ENCODE results near the genes MOSMO, SDR42E2, EARS2, ERN2 and CHP2.

- PRO-cap, result unidirectional peak, plus-strand start at chr16:22007683; bidirectional peak, plus-strand start at chr16:22008093, minus-strand start at chr16:22008066
Observed at GRCh38 chr16:22007376-22008611, at the start of gene MOSMO. TSS of gene MOSMO (plus strand) at chr16:22008111.

- PRO-cap, result no peak
Observed at GRCh38 chr16:22045691-22046298, 37.9 kb downstream of the MOSMO start.

DNA sequence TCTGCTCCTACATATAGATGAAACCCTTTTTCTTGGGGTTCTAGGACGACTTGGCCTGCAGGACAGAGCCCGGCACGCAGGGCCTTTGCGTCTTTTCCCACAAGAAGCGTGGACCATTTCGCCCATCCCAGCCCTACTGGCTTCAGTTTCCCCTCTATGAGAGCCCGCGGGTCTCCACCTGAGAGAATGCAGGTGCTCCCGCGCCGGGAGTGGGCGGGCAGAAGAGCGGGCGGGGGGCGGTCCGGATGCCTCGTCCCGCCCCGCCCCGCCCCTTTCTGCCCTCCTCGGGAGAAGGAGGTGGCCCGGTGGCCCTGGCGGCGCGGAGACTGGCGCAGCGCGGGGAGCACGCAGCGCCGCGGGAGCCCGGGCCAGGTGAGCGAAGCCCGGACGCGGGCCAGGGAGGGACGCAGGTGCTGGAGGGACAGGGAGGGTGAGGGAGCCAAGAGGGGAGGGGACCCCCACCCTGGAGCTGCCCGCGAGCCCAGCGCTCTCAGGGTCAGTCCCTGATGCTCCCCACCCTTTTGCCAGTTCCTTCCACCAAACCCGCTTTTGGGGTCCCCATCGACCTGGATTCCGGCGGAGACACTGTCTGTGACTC lies at the start of gene SDR42E2:
Gene SDR42E2, plus strand, starts transcription at position 314 of the 598 bp plus-strand sequence.
- PRO-cap, result no peak

DNA sequence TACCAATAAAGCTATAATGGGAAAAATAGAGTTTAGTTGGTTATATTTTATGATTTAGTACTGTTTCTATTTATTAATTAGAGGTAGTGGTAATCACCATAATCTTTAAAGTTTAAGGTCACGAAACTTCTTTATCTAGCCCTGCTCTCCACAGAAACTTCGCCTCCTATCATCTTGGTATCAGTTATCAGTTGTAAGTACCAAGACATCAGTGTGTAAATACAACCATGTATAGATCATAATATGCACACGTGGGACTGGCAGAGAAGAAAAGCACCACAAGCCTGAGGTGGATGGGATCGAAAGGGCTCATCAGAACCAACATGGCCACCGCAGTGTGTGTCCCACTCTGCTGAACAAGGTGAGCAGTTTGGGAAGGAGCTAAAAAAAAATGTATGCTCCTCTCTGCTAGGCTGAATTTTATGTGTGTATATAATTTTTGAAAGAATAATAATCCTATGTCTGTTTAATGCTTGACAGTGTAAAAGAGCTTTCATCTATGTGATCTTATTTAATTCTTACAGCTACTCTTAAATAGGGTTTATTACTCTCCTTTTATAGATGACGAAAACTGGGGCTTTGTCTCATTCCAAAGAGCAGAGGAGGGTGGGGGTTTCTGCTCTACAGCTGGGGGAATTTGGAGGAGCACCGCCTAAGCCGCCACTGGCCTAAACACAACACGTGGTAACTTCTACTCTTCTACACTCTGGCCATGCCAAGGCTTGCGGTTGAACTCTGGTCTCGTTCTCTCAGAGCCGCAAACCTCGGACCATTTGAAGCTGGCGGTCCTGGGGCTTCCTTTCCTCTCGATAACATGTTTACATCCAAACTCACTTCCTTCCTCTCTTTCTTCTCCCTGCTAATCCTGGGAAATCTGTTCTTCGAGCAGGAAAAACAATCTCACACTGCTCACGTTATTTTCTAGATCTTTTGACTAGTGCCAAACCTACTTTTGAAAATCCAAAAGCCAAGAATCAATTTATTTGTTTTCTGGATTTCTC lies 14.1 kb upstream of the EEF2K start:
- PRO-cap, result unidirectional peak, plus-strand start at position 772 of the sequence

GRCh38 chr16:22353969-22354464 lies 20.4 kb downstream of the CDR2 start:
- PRO-cap, result no peak

GRCh38 chr16:22373633-22374224 lies 690 bp downstream of the CDR2 start:
- PRO-cap, result no peak

- PRO-cap, result no peak
Observed at GRCh38 chr16:22419675-22420508, 45.5 kb upstream of the CDR2 start.

- PRO-cap, result no peak
Observed at GRCh38 chr16:23058238-23058624, 91.0 kb downstream of the USP31 start.

DNA sequence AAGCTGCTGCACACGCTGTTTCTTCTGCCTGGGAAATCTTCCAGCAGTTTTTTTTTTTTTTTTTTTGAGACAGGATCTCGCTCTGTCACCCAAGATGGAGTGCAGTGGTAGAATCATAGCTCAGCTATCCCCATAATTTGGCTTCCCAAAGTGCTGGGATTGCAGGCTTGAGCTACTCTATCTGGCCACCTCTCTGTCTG lies 34.8 kb upstream of the SCNN1B start:
- PRO-cap, result no peak

- PRO-cap, result no peak
Observed at GRCh38 chr16:23348558-23349025, 46.5 kb downstream of the SCNN1B start.

- PRO-cap, result no peak
Observed at GRCh38 chr16:23486353-23487035, 23.8 kb downstream of the GGA2 start.

DNA sequence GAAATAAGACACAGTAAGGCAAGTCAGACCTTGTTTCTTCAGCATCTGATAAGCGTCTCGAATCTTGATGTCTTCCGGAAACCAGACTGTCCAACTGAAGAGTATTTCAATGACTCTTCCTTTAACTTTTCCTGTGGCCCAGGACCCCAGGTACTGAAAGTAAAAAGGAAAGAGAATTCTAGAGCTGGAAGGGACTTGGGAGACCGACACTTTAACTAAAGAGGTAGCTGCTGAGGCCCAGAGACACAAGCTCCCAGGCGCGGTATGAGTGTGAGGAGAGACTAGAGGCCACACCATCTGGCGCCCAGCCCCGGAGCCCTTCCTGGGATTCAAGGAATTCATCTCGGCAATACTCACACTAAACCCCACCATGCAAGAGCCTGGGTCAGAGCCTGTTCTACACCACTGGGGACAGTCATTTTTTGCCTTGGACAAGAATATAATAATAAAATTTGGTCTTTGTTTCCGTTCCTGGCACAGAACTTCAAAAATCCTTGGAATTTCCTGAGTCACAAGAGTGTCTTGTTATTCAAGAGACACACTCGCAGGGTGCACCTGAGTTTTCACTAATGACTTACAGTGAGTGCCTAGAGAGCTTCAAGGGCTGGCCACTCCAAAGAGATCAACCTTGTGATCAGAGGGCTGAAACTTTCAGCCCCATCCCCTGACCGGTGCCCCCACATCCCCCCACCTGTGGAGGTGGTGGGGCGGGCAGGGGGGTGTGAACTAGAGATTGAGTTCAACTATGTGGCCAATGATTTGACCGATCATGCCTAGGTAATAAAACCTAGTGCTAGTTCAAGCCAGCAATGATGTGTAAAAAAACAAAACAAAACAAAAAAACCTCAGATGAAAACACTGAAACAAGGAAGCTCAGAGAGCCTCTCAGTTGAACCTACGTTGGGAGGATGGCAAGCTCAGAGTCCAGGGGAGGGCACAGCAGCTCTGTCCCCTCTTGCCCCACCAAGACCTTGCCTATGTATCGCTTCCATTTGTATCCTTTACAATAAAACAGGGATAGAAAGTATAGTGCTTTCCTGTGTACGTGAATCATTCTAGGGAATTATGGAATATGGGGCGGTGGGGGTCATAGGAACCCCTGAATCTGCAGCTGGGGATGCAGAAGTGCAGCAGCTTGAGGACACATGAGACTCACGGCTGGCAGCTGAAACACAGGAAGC lies 18.3 kb downstream of the GGA2 start:
- PRO-cap, result no peak

- PRO-cap, result bidirectional peak, plus-strand start at chr16:23557143, minus-strand start at chr16:23557067; bidirectional peak, plus-strand start at chr16:23557562, minus-strand start at chr16:23557345; bidirectional peak, plus-strand start at chr16:23557770, minus-strand start at chr16:23557650
Observed at GRCh38 chr16:23556882-23557911, at the start of gene EARS2. TSS of gene EARS2 (minus strand) at chr16:23557350.

GRCh38 chr16:23694644-23695535 lies 16.2 kb downstream of the PLK1 start:
- PRO-cap, result no peak

GRCh38 chr16:23710821-23711221 lies 2.2 kb downstream of the ERN2 start:
- PRO-cap, result no peak

DNA sequence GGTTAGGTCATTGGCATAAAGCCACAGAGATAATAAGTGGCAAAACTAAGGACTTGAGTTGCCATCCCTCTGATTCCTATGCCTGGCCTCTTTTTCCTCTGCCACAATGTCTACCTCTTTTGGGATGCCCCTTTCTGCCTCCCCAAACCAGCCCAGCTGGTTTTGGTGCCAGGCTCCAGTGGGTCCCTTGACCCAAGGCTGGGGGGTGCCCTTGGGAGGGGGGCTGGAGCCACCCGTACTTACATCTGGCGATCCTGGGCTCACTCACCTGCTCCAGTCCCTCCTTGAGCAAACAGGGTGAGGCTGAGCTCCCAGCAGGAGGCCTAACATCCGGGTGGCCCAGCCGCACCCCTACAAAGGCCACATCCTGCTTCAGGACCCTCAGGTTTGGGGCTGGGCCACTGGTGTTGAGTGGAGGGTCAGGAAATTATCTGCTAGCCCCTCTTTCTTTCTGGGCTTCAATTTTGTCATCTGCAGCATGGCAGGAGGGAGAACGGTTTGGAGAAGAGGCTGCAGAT lies 1.2 kb downstream of the ERN2 start:
- PRO-cap, result no peak

DNA sequence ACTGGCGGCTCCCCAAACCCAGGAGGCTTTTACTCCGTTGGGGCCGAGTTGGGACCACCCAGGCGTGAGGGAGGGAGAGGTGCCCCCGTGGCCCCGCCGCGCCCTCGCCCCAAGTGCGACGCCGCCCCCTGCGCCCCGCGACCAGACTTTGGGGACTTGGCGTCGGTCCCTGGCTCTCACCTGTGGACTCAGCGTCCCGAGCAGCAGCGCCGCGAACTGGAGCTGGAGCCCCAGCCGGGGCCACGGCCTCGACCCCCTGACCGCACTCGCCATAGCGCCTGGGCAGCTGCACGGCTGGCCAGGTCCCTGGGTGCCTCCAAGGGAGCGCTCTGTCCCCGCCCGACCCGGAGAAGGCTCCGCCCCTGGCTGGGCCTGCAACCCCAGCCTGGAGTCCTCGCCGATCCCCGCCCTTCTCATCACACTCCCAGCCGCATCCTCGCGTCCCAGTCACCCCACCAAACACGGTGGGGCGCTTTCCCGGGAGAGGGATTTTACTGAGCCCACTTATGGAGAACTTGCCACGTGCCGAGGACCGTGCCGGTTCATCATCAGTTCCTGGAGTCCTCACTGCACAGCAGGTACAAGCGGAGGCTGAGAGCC lies at the start of gene ERN2:
Gene ERN2, minus strand, starts transcription at position 308 of the 600 bp plus-strand sequence.
- PRO-cap, result no peak

DNA sequence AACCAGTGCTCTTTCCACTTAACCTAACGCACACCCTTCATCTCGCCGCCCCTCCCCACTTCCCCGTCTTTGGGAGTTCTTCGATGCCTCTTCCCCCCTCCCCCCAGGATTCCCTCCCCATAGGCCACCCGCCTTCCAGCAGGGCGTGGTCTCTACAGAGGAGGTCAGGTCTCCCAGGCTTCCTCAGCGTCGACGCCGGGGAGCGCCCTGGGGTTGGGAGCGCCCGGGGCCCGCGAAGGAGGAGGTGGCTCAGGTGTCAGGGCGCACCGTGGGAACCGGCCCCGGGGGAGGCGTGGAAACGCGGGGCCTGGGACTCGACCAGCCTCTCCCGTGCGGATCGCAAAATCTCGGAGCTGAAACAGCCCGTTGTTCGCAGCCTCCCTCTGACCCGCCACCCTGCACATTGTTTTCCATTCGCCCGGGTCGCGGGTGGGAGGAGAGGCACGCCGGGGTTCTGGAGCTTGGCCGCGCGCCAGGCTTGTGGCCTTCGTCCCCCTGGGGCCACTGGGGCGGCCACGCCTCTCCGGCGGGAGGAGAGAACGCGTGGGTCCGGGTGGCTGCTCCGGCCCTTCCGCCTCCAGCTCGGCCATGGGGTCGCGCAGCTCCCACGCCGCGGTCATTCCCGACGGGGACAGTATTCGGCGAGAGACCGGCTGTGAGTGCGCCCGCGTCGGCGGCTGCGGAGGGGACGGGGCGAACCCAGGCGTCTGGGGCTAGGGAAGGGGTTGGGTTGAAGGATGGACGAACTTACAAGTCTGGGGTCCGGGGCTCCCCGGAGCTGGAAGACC lies at the start of gene CHP2:
Gene CHP2, plus strand, starts transcription at position 565 of the 788 bp plus-strand sequence.
- PRO-cap, result no peak

DNA sequence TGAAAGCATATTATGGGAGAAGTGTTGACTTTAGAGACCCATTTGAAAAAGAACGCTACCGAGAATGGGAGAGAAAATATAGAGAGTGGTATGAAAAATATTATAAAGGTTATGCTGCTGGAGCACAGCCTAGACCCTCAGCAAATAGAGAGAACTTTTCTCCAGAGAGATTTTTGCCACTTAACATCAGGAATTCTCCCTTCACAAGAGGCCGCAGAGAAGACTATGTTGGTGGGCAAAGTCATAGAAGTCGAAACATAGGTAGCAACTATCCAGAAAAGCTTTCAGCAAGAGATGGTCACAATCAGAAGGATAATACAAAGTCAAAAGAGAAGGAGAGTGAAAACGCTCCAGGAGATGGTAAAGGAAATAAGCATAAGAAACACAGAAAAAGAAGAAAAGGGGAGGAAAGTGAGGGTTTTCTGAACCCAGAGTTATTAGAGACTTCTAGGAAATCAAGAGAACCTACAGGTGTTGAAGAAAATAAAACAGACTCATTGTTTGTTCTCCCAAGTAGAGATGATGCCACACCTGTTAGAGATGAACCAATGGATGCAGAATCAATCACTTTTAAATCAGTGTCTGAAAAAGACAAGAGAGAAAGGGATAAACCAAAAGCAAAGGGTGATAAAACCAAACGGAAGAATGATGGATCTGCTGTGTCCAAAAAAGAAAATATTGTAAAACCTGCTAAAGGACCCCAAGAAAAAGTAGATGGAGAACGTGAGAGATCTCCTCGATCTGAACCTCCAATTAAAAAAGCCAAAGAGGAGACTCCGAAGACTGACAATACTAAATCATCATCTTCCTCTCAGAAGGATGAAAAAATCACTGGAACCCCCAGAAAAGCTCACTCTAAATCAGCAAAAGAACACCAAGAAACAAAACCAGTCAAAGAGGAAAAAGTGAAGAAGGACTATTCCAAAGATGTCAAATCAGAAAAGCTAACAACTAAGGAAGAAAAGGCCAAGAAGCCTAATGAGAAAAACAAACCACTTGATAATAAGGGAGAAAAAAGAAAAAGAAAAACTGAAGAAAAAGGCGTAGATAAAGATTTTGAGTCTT lies 30.1 kb downstream of the RBBP6 start:
- PRO-cap, result no peak

GRCh38 chr16:24570178-24570571 lies 30.8 kb downstream of the RBBP6 start:
- PRO-cap, result no peak

Data from SP-49 (cell line).